ENCODE data around the genes SLFNL1 and YBX1.

DNA sequence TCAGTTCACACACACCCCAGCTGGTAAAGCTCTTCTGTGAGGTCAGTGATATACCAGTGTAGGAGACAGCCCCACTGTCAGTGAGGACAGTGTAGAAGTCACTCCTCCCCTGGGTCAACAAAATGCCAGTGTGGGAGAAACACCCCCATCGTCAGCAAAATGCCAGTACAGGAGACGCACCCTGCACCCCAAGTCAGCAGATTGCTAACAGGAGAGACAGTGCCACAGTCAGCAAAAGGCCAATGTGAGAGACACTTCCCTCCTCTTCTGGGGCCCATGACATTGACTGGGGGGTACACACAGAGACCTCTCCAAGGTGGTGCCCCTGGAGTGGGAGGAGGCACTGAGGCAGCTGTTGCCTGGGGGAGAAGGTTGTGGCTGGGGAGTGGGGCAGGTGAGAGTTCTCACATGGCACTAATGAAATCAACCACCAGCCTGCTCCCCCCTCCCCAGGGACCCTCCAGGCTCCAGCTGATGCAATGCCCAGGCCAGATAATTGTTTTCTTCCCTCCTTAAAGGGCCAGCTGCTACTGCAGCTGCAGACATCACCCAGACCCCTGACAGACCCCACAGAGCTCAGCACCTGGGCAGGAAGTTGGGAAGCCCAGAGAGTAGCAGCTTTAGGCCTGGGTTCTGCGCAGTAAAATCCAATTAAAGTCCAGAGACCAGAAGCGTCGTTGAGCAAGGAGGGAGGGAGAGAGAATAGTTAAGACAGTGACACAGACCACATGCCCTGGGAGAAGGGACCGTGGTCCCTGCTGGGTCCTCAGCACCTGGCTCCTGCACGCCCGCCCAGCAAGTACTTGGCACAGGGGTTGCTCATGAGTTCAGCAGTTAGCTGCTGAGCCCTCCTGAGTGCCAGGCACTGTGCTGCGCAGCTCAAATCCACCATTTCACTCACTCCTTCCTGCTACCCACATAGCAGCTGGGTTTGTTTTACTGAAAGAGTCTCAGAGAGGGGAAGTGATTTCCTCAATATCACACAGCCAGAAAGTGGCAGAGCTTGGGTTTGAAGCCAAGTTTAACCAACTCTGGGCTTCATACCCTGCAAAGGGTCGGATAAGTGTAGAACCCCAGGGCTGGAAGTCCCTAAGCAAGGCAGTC is 2.1 kb downstream of the RIMS3 start:
- PRO-cap = no peak
- RAMPAGE, long total RNA = no peak

GRCh38 chr1:40820165-40820495 is 36.5 kb downstream of the KCNQ4 start:
- PRO-cap = no peak
- RAMPAGE, long total RNA = no peak

DNA sequence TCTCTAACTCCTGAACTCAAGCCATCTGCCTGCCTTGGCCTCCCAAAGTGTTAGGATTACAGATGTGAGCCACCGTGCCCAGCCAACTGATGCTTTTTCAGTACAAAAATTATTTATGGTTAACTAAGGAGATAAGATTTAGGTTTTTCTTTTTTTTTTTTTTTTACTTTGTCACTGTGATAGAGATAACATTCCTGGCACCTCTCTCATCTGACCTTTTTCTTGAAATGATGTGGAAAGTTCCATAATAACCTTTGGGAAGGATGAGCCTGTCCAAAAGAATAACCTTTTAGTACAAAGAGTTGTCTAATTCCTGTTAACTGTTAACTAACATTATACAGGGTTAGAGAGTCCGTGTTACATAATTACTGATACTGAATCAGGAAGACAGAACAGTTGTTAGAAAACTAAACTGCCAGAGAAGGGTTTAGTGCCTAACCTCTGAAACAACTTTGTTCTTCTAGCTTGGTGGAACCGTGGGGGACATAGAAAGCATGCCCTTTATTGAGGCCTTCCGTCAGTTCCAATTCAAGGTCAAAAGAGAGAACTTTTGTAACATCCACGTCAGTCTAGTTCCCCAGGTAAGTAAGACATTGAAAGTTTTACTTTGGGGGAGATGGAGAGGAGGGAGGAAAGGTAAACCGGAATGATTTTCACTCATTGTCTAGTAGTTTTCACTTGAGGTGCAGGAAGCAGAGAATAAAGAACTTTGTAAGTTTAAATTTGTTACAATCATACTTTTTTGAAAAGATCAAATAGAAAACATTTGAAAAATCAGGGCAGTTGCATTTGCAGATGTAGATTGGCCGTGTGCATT is 8.8 kb downstream of the CTPS1 start:
- PRO-cap = no peak
- RAMPAGE, long total RNA = no peak

DNA sequence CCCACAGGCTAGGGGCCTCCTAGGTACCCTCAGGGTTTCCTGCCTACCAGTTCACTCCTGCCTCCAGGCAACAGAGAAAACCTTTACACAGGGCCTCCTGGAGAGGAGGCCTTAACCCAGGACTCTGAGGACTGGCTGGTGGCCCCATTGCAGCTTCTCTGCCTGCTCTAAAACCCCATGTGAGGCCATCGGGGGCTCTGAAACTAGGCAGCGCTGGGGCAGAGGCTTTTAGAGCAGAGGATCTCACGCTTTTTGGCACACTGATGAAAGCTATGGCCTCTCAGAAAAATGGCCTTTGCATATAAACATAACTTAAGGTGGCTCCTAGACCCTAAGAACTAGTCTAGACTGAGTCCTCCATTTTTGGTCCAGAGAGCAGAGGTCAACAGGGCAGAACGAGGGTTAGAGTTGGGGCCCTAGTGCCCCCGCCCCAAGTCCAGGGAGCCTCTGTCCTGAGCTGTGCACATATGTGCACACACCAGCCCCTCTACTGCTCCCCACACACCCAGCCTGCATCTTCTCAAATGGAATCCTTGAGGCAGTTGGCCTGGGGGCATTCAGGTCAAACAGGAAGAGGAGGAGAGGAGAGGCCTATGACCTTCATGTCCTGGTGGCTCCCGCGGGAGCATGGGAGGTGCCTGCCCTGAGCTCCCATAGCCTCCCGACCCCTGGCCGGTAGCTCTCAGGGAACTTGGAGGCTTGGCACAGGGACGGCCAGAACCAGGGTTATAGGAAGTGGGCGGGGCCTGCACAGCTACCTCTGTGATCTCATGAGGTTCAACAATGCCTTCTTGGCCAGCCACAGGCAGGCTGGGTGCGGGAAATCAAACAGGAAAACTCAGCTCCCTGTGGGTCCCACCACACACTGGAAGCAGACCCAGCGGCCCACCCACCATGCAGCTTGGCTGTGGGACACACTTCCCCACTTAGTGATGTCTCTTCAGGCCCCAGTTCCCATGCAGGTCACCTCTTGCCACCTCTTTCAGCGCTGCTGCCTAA is at the start of gene SLFNL1:
SLFNL1 (minus strand) TSS at position 701 of the 999 bp plus-strand sequence.
- PRO-cap = no peak
- RAMPAGE, long total RNA = no peak

DNA sequence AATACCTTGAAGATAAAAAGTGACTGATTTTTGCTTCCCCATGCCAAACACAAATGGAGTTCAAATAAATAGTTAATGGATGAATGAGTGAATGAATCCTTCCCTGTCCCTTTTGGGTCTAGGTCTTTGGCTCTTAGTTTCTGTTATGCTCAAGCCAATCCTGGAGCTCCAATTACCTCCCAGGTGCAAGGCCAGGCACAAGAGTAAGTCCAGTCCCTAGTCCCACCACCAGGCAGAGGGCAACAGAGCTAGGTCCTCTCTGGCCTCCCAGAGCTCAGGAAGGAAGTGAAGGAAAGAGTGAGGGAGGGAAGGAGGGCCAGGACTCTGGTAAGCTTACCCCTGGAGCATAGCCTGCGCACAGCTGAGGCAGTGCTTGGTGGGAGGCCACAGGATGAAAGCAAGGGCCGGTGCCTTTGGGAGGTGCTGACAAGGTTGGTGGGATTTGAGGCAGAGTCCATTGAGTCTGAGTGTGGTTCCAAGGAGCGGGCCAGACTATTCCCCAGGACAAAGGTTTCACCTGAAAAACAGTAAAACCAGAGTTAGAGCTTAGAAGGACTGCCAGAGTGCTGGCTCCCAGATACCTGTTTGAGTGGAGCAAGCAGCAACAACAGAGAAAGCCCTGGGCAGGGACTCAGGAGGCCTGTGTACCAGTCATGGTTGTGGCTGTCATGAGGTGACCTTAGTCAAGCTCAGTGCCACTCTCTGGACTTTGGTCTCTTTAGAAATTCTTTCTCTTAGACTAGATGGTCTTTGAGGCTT is 15.7 kb upstream of the SLFNL1 start:
- PRO-cap = no peak
- RAMPAGE, long total RNA = no peak

GRCh38 chr1:41130447-41130906 is 109.0 kb upstream of the SLFNL1 start:
- PRO-cap = no peak
- RAMPAGE, long total RNA = no peak

DNA sequence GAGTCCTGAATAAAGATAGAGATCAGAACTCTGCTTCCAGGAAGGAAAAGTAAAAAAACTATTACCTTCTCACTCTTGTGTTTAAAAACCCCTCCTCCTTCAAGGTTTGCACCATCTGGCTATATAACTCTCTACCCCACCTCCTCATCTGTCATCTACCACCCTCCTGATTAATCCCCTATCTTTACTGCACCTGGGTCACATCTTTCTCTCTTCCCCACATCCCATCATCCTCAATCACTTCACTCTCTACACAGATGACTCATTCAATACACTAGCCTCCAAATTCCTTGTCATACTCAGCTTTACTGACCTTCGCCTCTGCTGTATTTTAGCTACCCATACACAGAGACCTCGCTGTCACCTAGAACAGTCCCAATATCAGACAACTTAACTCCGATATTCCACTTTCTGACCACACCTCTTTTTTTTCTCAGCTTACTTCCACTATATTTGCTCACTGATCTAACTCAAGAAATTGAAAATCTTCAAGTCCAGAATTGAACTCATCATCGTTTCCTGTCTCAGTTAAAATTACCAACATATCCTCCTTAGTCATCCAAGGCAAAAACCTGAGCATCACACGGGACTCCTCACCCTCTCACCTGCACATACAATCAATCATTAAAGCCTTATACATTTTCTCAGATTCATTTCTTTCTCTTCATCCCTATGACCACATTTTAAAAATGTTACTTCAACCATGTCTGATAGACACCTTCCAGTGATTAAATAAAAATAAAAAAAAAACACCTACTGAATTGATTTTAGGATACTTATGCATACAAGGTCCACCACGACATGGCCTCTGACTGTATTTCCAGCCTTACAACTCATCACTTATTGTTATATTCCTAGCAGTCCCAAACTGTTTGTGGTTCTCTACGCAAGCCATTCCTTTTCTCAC is 3.5 kb downstream of the SCMH1 start:
- PRO-cap = no peak
- RAMPAGE, long total RNA = no peak

DNA sequence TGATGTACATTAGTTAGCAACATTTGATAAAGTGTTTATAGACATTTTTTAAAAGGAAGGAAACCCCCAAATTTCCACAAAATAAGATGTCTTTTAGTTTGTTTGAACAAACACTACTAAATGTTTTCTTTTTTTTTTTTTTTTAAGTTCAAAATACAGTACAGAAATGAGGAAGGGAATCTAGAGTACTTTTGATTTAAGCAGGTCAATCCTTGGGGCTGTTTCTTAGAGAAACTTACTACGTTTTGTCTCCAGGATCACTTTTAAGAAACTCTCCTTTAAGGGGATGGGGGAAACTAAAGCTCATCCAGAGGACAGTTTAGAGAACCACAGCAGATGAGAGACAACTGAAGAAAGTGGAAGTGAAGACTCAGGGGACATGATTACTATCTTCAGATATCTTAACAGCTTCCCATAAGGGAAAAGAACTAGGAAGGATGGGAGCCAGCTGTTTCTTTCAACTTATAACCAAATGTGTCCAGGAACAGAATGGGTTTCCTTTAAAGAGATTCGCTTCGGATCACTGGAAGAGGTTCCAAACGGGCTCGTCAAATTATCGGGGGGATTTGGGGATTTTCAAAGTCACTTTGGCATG is 1.4 kb downstream of the SCMH1 start:
- PRO-cap = no peak
- RAMPAGE, long total RNA = no peak

GRCh38 chr1:41357434-41357780 is 115.3 kb upstream of the SCMH1 start:
- PRO-cap = no peak
- RAMPAGE, long total RNA = no peak

DNA sequence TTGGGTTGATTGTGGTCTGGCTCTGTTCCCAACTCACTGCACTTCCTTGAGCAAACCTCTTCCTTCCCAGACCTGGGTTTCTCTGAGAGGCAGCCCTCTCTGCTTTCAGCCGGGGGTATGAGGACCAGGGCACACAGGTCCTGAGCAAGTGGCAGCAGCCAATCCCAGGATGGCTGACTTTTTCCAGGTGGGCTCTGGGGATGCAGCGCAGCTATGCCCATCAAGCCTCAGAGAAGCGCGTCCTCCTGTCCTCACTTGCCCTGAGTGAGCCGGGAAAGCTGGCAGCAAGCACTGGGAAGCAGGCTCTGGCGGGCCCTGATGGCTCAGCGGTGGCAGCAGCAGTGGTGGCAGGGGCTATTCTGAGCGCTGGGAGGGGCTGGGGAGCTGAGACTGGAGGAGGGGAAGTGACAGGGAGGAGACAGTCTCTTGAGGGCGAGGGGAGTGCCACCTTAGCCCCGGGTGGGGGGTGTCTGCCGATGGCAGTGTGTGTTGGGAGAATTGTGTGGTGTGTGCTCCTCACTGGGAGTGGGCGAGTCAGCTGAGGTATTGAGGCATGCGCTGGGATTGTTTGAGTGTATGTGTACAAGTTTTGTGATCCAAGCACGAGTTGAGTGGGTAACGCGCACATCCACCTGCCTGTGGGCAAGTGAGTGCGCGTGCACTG is 116.0 kb upstream of the SCMH1 start:
- PRO-cap = no peak
- RAMPAGE, long total RNA = no peak

DNA sequence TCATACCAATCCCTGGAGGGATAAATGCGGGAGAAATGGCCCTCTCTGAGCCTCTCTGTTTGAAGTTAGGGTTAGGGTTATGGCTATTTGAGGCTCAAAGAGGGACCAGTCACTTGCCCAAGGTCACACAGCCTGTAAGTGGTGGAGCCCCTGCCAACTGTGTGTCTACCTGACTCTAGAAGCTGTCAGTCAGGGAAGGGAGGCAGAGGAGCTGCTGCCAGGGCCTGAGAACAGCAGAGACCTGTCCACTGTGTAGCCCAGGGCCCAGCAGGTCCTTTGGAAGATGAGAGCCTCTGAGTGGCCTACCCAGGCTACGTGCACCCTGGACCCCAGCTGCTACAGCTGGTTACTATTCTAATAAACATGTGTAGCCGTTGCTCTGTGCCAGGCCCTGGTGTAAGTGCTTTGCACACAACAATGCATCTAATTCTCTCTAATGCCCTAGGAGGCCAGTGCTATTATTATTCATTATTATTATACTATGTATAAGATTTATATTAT is 15.1 kb upstream of the EDN2 start:
- PRO-cap = no peak
- RAMPAGE, long total RNA = no peak

- PRO-cap = bidirectional peak, plus-strand start at chr1:41516336, minus-strand start at chr1:41516151
- RAMPAGE, long total RNA = no peak
These were observed 31.6 kb upstream of the EDN2 start for GRCh38 chr1:41516035-41516584.

- PRO-cap = no peak
- RAMPAGE, long total RNA = no peak
These were observed 111.3 kb downstream of the HIVEP3 start for GRCh38 chr1:41807330-41807873.

DNA sequence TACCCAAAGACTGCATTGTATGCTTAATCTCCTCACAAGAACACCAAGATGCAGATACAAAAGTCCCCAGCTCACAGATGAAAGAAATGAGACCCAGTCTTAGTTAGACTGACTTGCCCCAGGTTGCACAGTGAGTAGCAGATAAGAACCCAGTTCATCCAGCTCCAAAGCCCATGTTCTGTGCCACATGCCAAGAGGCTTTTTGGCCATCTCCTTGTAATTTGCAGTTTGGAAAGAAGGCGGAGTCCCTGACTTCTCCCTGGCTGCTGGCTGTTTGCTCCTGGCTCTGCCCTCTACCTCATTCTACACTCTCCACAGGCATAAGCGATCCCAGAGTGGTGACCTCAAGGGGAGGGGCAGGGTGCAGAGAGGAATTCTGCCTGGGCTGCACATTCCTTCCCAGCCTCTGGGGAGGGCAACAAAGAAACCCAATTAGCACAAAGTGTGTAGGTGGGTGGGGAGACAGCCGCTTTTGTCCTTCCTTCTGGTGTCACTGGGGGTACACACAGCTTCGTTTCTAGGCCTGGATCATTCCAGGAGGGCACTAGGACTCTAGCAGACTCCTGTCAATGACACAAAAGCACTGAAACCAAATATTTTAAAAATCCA is 95.3 kb downstream of the HIVEP3 start:
- PRO-cap = no peak
- RAMPAGE, long total RNA = no peak

GRCh38 chr1:41955287-41956094 is 36.8 kb upstream of the HIVEP3 start:
- PRO-cap = no peak
- RAMPAGE, long total RNA = no peak

- PRO-cap = no peak
- RAMPAGE, long total RNA = no peak
These were observed 58.8 kb upstream of the GUCA2A start for GRCh38 chr1:42223228-42223940.

GRCh38 chr1:42657847-42658172 is 413 bp upstream of the PPIH start:
- PRO-cap = no peak
- RAMPAGE, long total RNA = no peak

GRCh38 chr1:42682262-42682898 is at the start of gene YBX1:
YBX1 (plus strand) TSS chr1:42682418.
- PRO-cap = bidirectional peak, plus-strand start at chr1:42682426, minus-strand start at chr1:42682156
- RAMPAGE, long total RNA = no peak

DNA sequence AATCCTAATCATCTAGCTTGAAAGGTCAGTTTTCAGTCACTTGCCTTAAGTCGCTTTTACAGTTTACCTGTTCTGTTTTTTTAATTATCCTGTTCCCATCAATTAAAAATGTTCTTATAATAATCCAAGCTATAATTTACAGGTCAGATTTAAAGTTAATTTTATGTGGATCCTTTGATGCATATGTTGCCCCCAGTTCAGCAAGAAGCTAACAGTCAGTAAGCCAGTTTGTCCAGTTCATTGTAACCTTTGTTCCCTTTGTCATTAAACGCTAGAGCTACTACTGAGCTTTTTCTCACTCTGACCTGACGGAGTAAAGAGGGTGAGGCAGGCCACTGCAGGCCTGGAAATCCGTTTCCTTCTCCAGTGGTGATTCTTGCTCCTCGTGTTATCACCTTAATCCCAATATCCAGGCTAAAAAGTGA is 10.2 kb downstream of the YBX1 start:
- PRO-cap = no peak
- RAMPAGE, long total RNA = no peak

- PRO-cap = no peak
- RAMPAGE, long total RNA = no peak
These were observed 13.5 kb downstream of the YBX1 start for GRCh38 chr1:42695338-42696438.